Measurements from ENCODE around the gene POLDIP2.

DNA sequence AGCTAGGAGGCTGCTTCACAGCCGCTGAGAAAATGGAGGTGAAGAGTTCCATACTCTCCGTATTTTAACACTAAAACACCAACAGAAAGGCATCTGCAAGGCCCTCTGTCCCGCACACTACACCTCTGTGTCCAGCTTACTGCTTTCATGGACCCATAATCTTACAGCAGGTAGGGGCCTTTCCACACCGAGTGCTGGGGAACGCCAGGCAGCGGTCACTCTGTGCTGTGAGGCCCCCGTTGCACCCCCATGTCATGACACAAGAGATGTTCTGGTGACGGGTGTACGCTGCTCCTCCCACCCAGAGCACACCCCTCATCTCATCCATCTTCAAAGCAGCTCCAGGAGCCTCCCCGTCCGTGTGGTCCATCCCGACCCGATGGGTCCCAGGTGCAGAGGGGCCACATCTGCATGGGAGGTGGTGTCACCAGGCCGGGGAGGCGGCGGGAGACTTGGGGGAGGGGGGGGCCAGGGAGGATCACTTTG, 40.3 kb downstream of the USP22 start:
- PRO-cap: no peak

DNA sequence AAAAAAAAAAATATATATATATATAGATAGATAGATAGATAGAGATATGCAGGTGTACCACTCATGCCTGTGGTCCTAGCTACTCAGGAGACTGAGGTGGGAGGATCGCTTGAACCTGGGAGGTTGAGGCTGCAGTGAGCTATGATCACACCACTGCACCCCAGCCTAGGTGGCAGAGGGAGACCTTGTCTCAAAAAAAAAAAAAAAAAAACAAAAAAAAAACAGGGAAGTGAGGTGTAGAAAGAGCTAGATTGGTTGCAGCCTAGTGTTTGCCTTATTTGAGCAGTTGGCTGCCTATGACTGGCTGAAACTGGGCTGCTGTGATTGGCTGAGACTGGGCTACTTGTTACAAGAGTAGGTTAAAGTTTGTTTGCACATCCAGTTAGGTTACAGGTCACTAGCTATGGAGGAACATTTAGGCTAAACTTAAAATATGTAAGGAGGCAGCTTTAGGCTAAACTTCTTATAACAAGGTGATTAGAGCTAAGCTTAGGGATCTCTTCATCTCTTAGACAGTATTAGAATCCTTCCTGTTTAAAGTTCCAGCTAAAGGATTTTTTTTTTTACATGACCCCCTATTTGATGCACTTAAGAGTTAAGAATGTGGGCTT, 5.7 kb downstream of the DHRS7B start:
- PRO-cap: no peak

DNA sequence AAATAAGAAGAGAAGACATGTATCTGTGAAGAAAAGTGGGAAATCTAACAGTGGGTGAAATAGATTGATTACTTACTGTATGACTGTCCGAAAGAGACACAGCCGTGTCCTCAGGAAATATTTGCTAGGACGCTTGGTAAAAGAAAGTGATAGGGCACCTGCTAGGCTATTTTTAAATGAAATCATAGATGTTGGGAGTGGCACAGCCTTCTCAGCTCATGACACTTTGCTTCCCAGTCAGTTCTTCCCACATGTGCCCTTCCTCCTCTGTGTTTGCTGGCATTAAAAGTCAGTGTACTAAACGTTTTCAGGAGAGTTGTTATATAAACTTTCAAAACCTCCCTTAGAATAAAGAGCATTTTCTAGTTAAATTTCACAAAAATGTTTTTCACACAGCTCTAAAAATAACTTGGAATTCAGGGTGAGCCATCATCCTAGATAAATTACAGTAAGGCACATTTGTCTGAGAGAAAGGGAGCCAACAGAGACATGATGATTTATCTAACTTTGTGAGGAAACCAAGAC, 34.9 kb downstream of the DHRS7B start:
- PRO-cap: no peak

- PRO-cap: unidirectional peak, plus-strand start at chr17:21452609
Measured at GRCh38 chr17:21452270-21452720, 76.1 kb downstream of the KCNJ12 start.

GRCh38 chr17:21612247-21612795, 80.0 kb upstream of the KCNJ18 start:
- PRO-cap: no peak

DNA sequence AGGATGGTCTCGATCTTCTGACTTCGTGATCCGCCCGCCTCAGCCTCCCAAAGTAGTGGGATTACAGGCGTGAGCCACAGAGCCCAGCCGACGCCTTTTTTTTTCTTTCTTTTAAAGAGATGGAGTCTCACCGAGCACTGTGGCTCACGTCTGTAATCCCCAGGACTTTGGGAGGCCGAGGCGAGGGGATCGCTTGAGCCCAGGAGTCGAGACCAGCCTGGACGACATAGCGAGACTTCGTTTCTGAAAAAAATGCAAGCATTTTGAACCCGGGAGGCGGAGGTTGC, 524.3 kb downstream of the KCNJ18 start:
- PRO-cap: no peak

- PRO-cap: no peak
Measured at GRCh38 chr17:27264440-27264639, 29.6 kb upstream of the WSB1 start.

DNA sequence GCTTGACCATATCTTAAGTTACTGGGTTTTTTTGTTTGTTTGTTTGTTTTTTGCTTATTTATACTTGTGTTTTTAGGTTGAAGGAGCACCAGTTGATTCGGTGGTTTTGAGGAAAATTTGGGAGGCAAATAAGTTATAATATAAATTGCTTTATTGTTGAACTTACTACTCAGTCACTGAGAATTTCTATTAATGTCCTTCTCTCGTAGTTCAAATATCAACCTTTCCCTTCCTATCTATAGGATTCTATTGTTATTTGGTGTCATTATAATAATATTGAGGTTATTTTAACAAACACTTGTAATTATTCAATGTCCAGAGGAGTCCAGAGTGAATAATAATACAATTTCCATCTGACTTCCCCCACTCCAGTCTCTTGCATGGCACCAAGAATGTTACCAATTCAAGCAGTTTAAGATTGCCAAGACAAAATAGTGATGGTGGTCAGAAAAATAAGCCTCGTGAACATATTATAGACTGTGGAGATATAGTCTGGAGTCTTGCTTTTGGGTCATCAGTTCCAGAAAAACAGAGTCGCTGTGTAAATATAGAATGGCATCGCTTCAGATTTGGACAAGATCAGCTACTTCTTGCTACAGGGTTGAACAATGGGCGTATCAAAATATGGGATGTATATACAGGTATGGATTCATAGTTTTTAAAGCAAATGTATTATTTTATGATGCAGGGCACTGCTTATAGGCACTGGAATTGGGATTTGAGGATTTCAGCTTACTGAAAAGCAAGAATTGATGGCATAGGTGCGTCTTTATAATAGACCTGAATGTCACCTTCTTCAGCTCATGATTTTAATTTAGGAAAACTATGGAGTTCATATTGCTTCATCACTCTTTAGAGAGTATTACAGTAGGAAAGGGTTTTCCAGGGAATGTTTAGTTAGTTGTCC, 9.3 kb downstream of the WSB1 start:
- PRO-cap: no peak

DNA sequence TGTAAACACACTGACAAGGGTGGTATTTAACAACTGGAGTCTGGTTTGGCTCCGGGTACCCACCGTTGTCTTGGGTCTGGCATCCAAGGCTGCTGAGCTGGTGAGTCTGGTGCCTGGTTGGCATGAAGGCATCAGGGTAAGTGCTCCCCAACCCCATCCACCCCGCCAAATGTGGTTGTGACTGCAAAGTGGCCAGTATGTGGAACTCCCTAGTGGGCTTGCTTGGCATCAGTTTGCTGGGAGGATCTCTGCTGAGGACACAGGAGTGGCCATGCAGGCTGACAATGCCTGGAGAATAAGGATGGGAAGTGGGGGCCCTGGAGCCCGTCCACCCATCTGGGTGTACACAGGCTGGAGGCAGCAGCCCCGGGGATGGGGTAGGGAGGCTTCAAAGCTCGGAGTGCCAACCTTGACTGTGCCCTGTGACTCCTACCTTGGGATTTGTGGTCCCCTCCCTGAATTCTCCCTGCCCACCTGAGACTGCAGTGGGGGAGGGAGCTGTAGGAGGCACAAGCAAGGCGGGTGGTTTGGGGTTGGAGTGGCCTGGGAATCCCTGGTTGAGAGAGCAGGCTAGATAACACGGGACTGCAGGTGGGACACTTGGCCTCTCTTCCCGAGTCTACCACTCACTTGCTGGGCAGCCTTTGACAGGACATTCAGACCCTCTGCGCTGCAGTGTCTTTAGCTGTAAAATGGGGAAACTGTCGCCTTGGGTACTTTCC, 30.1 kb downstream of the KSR1 start:
- PRO-cap: no peak

DNA sequence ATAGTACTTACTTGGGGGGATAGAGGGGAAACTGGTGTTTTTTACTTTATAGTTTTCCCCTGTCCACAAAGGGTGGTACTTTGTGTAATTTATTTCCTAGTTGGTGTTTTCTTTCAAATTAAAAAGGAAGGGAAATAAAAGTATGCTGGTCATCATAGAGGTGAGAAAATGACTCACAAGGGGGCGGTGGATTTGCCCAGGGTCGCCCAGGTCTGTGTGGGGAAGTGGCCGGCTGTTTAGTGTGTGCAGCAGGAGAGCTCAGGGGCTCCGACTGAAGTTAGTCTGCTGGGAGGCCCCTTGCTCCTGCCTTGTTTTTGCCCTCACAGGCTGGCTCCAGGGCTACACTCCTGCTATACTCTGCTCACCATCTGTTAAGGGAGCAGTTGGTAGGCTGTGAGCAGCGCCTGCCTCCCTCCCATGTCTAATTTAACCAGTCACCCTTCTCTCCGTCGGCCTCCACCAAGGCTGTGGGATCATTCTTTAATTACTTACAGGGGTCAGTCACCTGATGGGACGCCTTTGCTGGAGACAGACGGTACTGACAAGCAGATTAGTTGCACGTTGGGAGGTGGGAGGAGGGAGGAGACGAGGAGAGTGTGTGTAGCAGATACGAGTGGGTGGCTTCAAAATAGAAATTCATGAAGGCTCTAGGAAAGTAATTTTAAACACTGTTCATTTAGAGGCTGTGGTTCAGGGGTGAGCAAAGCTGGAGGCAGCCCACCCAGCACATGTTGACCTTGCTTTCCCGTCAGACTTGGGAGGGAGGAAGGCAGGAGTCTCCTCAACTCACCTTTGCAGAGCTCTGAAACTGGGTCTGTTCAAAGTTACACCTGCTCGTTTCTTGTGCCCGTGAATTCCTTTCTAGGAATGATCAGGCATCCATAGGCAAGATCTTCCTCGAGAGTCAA, 35.6 kb downstream of the KSR1 start:
- PRO-cap: no peak

DNA sequence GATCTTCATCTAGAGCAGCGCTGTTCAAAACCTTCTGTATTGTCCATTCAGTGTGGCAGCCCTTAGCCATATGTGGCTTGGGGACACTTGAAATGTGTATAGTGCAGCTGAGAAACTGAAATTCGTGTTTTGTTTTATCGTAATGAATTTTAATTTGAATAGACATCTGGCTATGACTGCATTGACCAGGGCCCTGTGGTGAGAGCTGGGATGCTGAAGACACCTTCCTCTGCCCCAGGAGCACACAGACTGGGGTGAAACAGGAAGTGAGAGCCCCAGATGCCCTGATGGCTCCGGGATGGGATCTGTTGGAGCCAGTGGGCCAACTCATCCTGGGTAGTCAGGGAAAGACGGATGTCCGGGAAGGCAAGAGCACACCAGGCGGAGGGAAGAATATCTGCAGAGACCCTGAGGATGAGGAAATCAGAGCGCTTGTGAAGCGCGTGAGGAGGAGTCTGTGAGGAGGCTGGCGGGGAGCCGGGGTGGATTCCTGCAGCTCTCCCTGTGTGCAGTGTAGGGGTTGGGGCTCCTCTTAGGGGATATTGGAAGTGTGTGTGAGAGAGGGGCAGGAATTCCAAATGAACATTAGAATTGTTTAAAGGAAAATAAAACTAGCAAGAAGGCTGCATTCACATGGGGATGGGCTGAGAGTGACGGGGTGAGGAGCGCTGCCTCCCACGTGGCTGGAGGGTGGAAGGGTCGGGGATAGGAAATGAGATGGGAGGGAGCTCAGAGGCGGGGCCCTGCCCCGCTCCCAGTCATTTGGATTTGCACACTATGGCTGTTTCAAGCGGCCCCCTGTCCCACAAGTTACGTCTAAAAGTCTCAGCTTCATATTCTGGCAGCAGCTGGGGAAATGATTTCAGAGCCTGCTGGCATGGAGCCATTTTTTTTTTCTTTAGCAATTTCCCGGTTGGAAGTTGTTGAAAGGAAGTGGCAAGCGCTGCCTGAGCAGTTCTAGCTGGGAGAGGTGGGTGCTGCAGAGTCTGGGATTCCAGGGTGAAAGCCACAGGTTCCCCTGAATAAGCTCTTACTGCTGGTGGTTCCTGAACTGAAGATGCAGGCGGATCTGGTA, 71.3 kb upstream of the LGALS9 start:
- PRO-cap: unidirectional peak, plus-strand start at position 426 of the sequence; bidirectional peak, plus-strand start at position 954 of the sequence, minus-strand start at position 692 of the sequence

DNA sequence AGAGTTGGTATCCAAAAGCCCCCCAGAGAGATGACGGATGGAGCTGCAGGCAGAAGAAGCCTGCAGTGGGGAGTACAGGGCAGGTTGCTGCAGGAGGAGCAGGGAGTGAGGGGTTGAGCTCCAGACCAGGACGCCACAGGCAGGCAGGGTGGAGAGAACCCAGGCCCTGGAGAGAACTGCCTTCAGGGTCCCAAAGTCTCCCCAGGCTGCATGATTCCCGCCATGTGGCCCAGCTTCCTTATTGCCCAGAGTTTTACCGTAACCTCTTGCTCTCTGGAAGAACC, 11.5 kb upstream of the NOS2 start:
- PRO-cap: no peak

DNA sequence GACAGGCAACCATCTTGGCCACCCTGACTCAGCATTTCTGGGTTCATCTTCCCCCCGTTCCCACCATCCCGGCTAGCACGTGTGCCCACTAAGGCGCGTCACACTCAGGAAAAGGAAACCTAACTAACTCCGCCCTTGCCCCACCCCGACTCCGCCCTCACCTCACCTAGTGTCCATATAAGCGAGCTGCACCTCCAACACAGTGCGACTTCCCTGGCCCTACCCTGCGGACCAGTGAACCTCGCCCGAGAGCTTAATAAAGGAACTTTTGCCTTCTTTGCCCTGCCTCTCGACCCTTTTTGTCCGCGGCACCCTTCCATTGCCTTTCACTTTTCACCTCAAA, 52.8 kb upstream of the TMEM97 start:
- PRO-cap: no peak

GRCh38 chr17:28333831-28334687, 1.2 kb downstream of the IFT20 start:
- PRO-cap: unidirectional peak, plus-strand start at chr17:28334421

GRCh38 chr17:28357023-28357988, at the start of gene POLDIP2:
POLDIP2 (minus strand) TSS chr17:28357527.
- PRO-cap: bidirectional peak, plus-strand start at chr17:28357647, minus-strand start at chr17:28357524

- PRO-cap: no peak
Measured at GRCh38 chr17:28400326-28400814, 5.6 kb downstream of the SLC46A1 start.

GRCh38 chr17:28467693-28468001, 5.8 kb upstream of the SLC13A2 start:
- PRO-cap: no peak

DNA sequence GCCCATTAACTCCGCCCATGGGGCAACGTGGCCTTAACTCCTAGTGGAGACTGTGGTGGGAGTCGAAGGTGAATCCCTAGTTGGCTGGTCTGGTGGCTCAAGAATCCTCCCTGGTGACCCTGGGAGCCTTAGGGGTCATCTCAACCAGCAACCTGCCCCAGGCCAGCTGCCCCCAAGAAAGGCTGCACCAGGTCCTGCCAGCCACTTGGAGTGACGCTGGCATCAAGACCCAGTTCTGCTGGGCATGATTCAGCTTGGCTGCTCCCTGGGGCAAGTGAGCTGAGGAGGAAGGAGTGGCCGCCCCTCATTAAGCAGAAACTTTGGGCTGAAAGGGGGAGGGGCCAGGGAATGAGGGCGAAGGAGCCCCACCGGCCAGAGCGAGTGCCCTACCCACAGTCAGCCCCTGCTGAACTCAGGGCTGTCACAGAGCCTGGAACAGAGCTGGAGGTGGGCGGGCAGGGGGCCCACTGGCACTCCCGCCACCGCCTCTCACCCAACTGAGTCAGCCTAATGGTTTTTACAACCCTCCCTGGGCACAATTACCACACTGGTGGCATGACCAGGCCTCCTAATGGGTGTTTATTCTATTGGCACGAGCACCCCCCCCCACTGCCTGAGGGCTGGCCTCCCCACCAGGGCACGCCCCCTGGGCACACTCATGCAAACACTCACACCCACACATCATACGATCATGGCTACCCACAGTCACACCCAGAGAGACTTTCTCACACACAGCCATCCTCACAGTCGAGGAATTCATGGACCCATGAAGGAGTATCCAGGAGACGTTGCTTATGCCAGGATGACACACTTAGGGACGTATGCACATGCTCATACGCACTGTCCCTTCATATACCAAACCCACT, 19.3 kb downstream of the UNC119 start:
- PRO-cap: no peak

- PRO-cap: no peak
Measured at GRCh38 chr17:28548758-28549125, 3.7 kb downstream of the UNC119 start.

DNA sequence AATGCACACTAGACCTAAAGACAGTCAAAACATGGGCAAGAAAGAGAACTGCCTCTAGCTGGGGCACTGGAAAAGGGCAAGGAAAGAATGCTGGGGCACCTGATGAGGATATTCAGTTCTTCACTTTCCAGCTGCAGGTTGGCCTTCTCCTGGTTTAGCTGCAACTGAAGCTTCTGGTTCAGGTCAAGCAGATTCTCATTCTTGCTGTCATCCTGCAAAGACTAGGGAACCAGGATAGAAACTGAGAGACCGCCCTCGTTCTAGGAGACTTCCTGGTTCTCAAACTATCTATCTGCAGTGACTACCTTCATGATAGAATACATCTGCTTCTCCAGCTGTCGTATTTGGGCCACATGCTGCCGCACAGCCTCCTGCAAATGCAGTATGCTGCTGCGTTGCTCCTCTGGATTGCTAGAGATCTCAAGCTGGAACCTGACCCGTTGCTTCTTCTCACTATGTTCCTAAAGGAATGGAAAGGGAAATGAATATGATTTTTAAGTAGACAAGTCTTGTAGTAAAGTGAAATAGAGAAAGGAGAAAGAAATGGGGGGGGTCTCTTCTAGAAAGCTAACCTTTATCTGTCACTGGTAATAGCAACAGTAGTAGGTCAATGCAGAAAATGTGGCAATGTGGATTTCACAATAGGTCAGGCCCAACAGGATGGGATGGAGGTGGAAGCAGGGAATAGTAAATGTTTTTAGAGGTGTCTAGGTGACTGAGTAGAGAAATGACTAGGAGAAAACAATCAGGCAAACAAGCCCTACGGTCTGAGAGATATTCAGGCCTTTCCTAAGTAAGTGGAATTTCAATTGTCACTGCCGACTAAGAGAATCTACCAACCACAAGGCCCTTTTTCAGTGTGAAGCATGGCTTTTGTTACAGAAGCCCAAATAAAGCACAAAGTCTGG, 5.8 kb upstream of the RSKR start:
- PRO-cap: no peak

All from bile duct (tissue), 1 donor.